ENCODE results near the gene NUP133.

- PRO-cap, result no peak
These were observed 2.2 kb downstream of the ACTA1 start for GRCh38 chr1:229431217-229432512.

DNA sequence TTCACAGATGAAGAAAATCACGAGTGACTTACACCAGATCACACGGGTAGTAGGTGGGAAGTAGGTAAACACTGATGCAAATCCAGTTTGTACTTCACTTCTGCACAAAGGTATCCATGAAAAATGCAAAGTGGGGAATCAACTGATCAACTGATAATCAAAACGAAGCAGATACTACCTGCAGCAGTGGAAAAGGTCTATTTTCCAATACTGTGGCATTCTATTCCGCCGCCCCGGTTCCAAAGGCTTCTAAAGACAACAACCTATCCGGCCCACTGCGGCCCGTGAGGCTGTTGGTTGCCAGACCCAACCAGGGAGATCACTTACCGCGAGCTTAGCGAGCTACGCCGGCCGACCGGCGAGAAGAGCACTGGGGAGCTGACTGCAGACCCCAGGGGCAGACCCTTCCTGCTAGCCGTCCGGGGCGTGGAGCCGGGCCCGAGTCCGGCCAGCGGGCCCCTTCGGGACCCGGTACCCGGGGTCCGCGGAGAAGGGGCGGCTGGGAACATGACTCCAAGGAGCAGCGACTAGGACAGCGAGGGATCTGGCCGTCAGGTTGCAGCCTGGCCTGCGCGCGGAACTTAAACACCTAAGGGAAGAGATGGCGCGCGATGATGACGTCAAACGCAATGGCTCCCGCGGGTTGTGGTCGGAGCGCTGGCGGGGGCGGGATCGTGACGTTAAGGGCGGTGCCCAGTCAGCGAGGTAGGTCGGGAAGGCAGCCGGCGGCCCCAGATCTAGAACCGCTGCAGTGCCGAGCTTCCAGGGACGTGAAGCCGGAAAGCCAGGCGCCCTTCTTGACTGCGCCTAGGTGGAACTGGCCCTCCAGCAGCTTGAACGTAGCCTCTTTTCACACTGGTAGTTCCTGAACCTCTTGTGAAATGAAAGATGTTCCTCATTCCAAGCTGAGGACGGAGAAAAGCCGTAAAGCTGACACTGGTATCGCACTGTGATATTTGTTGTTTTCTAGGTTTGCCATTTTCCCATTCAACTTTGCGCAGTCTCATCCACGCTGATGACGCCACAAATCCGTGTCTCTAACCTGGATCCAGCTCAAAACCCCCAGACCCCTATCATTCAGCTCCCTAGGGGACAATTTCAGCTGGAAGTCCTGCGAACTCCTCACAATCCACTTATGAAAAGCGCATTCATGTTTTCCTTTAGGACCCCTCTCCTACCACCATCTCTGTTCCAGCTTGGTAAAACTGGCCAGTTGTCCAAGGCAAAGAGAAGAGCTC is at the start of gene NUP133:
Gene NUP133 (minus strand): TSS at position 601 of the 1,238 bp plus-strand sequence.
- PRO-cap, result bidirectional peak, plus-strand start at position 734 of the sequence, minus-strand start at position 558 of the sequence

DNA sequence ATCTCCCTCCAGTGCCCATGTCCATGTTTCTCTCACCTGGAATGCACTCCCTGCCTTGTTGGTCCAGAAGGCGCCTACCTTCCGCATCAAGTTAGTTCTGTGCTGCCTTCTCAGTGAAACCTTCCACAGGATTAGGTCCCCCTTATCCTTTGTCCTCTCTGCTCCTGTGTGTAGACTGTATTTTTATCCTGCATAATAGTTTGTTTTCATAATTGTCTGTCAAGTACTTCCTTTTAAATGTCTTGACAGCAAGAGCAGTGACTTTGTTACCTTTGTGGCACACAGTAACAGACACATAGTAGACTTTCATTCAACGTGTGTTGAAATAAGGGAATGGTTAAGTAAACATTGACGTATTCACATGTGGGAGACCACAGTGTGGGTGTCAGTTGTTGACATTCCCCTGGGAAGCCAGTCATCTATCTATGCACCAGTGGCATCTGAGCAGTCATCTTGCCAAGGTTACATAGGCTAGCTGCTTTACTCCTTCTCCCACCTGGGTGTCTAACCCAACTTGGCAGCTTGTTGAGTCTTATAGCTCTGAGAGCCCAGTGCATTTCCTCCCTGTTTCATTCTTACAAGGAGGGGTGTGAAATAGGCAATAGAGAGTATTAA is 1.4 kb upstream of the NUP133 start:
- PRO-cap, result no peak

GRCh38 chr1:229559521-229559944 is 1.0 kb upstream of the ABCB10 start:
- PRO-cap, result no peak

- PRO-cap, result no peak
These were observed 90.0 kb downstream of the URB2 start for GRCh38 chr1:229715963-229716470.

DNA sequence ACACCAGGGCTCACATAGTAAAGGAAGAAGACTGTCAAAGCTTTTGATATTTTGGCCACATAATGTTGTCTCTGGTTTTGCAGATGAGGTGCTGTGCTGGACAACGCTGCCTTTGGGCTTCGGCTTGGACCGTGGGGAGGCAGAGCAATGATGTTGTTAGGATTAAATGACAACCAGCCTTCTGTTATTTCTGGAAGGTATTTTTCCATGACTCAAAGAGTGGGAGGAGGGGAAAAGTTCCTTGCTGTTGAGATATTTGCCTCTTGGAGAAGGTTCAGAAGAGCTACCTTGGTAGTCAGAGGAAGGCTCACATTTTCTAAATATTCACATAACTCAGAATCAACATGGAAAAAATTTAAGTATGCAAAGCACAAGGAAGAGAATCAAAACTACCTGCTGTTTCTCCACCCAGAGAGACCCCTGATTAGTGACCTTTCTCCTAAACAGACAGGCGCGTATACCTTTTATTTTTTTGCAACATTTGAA is 187.2 kb upstream of the GALNT2 start:
- PRO-cap, result no peak

- PRO-cap, result unidirectional peak, plus-strand start at chr1:229905175; unidirectional peak, minus-strand start at chr1:229905192
These were observed 161.8 kb upstream of the GALNT2 start for GRCh38 chr1:229905108-229905705.

DNA sequence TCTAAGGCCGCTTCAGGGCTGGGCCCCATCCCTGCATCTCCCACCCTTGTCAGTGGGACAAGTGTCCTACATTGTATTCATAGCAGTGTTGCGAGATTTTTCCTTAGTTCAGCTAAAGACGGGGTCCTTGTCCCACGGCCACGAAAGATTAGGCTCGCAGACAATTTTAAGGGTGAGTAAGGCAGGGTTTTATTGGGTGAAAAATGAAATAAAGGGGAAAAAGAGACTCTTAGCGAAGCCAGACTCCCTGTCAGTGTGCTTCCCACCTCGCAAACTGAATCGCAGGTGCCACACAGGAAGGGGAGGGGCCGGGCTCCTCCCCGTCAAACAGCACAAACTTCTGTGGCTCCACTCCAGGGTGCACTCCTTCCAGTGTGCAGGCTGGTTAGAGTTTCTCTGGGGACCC is 37.9 kb upstream of the GALNT2 start:
- PRO-cap, result no peak

DNA sequence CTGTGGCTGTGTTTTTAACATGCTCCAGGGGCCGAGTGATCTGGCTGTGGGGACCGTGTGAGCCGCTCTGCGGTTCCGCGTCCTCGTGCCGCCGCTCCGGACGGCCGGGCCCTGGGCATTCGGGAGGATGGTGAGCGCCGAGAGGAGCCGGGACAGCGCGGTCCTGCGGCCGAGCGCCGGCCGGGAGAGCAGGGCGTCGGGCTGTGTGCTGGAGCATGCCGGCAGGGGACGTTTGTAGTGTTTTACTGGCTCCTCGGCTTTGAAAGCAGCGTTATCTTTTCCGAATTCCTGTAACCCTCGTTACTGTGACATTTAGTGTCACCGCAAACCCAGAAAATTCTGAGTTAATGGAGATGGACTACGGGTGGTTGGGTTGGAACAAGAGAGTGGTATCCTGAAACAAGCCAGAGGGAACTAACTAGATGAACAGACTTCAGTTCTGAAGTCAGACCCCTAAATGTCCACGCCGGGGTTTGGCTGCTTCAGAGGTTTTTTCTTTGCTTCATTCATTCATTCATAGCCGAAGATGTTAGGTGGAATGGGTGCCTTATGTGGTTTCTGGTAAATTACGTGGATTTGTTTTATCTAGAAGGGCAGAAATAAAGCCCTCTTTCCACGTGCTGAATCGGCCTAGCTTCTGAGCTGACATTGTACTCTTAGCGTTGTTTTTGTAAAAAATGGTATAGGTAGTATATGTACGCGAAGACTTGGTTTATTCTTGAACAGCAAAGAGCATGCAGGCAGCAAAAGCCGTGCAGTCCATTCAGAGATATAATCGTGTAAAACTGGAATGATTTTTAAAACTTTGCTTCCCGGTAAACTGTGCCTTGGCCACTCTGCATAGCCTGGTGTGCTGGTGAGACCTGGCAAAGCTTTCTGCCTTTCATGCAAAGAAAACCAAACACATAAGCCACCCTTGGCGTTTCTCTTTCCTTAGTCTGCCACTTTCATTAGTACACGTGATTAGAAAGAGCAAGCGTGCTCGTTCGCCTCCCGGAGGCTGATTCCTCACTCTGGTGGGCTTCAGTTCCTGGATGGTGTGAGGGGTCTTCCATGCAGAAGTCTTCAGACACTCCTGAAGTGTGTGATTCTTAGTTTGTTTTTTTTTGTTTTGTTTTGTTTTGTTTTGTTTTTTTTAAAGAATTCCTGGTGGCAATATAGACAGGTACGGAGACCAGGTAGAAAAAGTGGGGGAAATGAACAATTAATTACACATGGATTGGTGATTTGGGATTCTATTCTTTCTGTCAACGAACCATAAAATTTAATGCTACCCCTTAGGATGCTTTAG is 1.6 kb downstream of the GALNT2 start:
- PRO-cap, result bidirectional peak, plus-strand start at position 936 of the sequence, minus-strand start at position 878 of the sequence

DNA sequence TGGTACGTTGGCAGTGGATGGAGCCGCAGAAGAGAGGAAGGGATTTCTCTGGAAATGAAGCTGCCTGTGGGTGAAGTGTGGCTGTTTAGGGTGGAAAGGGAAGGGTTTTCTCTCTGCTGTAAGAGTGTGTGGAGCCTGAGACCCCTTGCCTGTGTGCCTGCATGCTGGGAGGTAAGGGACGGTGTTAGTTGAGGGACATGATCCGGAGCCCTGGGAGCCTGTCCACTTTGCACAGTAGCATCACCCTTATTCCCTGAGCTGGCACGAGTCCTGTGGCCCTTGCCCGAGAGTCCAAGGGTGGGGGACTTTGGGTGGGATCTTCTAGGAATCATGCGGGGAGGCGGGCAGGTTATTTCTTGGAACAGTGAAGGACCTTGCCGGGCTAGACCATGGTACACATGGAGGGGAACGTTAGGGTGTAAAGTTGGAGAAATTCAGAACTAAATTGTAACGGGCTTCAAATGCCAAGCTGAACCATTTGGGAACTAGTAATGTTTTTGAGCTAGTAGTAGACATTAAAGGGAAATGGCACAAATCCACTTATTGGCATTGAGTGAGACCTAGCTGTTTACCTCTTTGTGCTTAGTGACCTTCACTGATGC is 3.4 kb downstream of the GALNT2 start:
- PRO-cap, result no peak

GRCh38 chr1:230112800-230113160 is 45.7 kb downstream of the GALNT2 start:
- PRO-cap, result no peak

DNA sequence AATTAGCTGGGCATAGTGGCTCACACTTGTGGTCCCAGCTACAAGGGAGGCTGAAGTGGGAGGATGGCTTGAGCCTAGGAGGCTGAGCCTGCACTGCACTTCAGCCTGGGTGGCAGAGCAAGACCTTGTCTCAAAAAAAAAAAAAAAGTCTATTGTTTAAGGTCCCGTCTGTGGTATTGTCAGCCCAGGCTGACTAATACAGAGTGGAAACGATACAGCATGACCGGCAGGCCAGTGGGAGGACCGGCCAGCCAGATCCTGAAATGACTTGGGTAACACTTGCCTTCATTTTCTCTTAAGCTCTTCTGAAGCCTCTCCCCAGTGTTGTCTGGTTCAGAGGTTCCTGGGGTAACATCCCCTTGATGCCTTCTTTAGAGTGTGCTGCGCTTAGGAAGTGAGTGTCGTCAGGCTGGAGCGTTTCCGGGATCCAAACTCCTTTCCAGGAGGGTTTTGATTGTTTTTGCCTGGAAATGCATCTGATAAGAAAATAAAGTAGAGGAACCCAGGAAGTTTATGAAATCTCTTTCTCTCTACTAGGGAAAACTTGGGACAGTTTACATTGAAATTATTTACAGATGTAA is 142.7 kb downstream of the GALNT2 start:
- PRO-cap, result no peak

DNA sequence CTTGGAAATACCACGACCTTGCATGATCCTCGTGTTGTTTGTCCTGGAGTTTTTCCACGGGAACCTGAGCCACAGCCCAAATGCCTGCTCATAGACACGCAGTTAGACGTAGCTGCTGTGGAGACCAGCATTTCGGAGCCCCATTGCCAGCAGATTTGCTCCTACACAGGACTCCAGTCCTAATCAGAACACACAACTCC is 163.2 kb downstream of the GALNT2 start:
- PRO-cap, result no peak

DNA sequence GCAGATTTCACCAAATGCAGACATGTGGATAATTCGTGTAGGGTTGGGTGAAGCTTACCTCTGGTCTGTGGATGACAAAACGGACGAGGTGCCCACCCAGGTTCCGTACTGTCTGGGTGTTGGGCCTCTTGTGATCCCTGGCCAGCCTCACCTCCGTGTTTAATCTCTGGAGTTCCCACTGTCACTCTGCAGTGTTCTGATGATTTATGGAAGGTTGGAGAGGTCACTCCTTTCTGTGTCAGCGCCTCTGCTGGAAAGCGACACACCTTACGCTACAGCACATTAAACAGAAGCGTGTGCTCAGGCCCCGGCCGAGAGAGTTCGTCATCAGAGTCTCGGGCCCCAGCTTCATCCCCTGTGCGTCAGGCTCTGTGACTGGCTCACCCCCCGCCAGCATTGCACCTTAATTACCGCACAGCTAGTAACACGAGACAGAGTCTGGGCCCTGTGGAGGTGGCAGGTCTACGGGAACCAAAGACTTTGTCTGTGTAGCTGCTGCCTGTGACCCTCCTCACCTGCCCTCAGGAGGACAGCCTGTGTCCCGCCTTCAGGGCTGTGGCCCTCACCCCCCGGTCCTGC is 157.8 kb downstream of the PGBD5 start:
- PRO-cap, result no peak

DNA sequence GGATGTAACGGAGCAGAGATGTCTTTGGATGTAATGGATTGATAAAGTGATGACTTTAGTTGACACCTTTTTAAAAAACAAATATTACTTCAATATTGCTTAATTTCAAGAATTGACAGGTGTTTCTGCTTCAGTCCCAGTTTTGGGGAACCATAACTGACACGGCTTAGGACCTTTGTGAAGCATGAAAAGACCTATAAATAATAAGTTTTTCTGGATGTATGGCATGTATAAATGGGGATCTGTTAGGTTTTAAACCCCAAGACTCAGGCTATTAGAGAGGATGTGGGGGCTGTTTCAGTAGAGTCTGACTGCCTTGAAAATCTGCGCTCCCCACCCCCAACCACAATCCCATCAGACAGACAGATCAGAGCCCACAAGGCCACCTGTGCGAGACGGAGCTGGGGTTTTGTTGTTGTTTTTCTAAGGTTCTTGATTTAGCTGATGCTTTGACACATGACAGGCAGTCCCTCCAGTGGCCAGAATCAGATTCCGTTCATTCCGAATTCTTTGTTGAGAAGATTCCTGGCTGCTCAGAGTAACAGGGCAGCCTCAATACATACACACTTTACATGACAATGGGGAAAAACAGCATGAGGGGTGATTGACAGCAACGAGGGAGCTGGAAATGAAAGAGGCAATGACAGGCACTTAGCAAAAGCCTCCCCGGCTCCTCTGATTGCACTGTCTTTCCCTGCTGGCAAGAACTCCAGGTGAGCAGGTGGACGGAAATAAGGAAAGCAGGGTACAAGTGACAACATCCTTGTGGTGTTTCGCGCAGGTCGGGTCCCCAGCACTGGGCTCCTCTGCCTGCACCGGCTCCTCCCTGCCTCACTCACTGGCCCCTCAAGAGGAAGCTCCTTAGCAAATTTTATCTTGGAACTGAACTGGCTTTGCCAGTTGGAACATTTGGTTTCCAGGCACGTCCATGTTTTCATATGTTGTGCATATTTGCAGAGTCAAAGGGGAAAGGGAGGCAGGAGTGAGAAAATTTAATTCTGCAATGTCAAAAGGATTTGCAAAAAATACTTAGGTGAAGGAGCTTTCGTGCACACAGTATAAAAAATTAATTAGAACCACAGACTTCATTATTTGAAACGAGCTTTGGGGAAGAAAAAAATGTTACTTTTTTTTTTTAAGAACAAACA is 148.8 kb downstream of the PGBD5 start:
- PRO-cap, result no peak

- PRO-cap, result unidirectional peak, plus-strand start at chr1:230424850
These were observed 1.7 kb downstream of the PGBD5 start for GRCh38 chr1:230424209-230424960.

GRCh38 chr1:230609231-230609575 is 33.1 kb upstream of the COG2 start:
- PRO-cap, result unidirectional peak, minus-strand start at chr1:230609328

- PRO-cap, result bidirectional peak, plus-strand start at chr1:230753899, minus-strand start at chr1:230753756; unidirectional peak, minus-strand start at chr1:230754075
These were observed 6.4 kb downstream of the CAPN9 start for GRCh38 chr1:230753172-230754376.

DNA sequence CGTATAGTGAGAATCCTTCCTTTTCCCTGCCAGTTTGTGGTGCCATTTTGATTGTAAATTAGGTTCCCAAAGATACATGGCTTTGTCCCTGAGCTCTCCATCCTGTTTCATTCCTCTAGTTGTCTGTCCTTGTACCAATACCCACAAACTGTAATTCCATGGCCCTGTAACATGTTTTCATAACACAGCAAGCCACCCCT is 33.4 kb downstream of the C1orf198 start:
- PRO-cap, result no peak

DNA sequence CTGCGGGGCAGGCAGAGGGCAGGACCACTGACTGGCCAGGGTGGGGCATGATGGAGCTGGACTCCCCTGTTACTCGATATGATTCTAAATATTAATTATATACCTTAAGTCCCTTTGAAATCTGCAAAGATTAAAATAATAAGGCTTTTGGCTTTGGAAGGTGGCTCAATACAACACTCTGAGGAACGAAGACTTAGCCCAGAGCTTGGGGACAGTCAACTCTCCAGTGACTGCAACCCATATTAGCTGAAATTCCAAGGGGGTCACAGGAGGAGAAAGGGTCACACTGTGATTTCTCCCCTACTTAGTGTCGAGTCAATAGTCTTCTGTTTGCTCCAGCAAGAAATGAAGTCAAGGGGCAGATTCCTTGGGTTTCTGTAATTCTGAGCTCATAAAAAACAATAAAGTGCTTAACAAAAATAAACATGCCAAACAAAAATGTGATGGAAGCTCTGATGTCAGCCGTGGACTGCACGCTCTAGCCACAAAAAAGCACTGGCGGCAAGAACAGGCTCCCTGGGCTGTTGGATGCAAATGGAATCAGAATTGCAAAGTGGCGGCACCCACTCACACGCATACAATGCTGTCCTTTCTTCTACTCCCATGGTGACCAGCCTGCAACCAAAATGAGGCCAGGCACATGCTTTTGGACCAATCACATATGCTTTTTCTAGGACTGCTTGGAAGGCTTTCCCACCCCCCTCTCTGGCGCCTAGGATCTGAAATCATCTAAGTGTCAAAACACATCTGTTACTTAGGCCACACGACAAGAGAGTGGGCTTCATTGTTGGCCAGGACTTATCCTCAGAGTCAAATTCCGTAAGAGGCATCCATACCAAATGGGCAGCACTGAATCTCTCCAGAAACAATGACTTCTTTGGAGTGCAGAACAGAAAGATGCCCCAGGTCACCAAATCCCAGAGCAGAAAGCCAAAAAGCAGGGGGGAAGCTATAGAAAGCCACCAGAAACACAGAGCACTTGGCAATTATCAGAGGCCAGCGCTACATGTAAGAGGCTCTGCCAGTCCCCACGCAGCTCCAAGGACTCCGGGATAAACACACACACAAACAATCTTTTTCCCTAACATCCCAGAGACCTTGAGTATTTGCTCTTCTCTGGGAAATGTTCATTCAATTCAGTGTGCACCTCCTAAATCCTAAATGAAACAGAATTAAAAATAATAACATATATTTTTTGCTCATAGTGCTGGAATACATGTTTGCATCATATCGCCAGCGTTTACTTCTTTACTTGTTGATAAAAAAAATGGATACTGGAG is 9.2 kb downstream of the C1orf198 start:
- PRO-cap, result no peak